Neural progenitor cell (in vitro differentiated cells): ENCODE measurements around a stretch of chr7.

DNA sequence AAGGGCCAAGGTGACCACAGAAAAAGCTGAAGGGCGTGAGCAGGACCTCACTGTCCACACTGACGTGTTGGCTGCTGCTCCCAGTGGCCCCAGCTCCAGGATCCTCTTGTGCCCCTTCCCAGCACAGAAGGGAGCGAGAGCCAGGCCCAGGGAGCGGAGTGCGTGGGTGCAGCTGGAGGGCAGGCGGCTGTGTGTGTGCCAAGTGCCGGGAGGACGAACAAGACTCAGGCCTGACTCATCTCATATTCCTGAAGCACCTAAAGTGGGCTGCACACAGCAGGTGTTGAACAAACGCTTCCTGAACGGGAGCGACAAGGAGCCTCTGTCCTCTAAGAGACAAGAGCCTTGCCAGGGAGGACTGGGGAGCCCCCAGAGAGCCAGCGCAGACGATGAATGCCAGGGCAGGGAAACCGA lies 116.7 kb downstream of the MAD1L1 start:
- RAMPAGE, long total RNA = no peak

DNA sequence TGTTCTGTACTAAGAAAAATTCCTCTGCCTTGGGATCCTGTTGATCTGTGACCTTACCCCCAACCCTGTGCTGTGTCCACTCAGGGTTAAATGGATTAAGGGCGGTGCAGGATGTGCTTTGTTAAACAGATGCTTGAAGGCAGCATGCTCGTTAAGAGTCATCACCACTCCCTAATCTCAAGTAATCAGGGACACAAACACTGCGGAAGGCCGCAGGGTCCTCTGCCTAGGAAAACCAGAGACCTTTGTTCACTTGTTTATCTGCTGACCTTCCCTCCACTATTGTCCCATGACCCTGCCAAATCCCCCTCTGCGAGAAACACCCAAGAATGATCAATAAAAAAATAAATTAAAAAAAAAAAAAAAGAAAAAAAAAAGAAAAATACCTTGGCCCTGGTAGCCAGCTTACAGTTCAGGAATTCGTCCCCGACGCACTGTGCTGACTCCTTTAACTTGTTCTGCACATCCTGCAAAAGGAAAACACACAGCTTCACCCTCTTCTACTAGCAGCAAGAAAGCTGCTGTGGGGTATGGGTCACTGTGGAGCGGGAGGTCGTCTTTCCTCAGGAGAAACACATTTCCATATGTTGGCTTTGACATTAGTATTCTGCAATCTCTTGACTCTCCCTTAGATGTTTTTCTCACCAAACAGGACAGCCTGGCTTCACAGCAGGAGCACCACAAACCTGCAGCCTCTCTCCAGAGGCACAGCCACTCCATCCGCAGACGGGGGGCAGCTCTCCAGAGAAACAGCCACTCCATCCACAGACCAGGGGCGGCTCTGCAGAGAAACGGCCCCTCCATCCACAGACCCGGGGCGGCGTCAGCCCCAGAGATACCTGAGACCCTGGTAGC lies 27.4 kb downstream of the NUDT1 start:
- RAMPAGE, long total RNA = no peak

GRCh38 chr7:2299812-2300468 lies 14.3 kb downstream of the SNX8 start:
- RAMPAGE, long total RNA = no peak

GRCh38 chr7:2378975-2379566 lies 24.3 kb upstream of the CHST12 start:
- RAMPAGE, long total RNA = no peak

DNA sequence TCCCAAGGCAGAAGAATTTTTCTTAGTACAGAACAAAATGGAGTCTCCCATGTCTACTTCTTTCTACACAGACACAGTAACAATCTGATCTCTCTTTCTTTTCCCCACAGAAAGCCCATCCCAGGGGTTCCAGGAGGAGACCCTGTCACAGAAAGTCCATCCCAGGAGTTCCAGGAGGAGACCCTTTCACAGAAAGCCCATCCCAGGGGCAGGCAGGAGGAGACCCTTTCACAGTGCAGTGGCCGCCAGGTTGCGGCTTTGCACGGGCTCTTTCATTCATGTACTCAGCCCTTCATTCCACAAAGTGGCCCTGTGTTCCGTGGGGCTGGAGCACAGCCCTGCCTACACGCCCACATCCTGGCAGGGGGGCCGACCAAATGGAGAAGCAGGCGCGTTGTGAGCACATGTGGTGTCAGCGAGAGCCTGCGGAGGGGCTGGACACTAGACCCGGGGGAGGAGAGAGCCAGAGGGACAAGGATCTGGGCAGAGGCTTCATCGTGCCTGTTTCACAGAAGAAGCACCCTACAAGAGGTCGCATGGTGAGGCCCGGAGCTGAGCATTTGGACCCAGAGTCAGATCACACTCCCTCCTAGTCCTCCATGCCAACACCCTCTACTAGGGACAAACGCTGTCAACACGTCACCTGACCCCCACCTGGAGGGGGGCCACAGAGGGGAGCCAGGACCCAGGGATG lies 13.0 kb upstream of the CHST12 start:
- RAMPAGE, long total RNA = no peak

- RAMPAGE, long total RNA = no peak
Observed at GRCh38 chr7:2409656-2410386, 6.4 kb downstream of the CHST12 start.

- RAMPAGE, long total RNA = no peak
Observed at GRCh38 chr7:2525951-2527114, 6.8 kb downstream of the LFNG start.

DNA sequence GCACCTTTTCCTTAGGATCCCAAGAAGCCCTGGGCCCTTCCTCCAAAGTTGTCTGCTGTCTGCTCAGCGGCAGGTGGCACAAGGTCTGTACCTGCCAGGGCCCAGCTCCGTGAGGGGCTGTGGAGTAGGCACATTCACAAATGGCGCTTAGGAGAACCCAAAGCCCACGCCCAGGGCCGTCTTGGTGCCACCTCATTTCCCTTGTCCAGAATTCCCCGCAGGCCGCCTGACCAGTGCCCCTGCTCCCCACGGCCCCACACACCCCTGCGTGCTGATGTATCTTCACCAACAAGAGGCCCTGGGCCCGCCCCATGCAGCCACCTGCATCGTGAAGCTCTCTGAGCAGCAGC lies 14.8 kb downstream of the BRAT1 start:
- RAMPAGE, long total RNA = no peak

- RAMPAGE, long total RNA = no peak
Observed at GRCh38 chr7:2541134-2541678, 14.1 kb downstream of the BRAT1 start.

DNA sequence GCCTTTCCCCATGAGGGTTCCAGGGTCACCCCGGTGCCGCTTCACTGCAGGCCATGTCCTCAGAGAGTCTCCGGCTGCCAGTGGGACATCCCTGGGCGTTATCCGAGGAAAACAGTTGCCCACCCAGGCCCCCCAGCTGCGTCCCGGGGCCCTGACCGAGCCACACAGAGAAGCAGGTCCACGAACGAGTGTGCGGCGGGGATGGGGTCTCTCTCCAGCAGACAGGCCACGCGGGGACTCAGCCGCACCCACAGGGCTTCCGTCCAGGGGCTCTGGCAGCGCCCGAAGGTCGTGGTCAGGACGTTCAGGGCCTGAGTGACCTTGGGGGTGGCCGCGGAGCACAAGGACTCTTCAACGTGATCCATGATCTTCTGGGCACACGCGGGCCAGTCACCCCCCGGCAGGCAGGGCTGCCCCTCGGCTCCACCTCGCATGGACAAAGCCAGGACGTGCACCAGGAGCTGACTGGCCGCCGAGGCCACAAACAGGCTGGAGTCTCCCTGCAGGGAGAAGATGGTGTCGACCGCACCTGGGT lies 11.8 kb downstream of the BRAT1 start:
- RAMPAGE, long total RNA = no peak

- RAMPAGE, long total RNA = no peak
Observed at GRCh38 chr7:2589729-2590250, 31.0 kb downstream of the IQCE start.

- RAMPAGE, long total RNA = no peak
Observed at GRCh38 chr7:2595698-2596233, 36.0 kb upstream of the TTYH3 start.

DNA sequence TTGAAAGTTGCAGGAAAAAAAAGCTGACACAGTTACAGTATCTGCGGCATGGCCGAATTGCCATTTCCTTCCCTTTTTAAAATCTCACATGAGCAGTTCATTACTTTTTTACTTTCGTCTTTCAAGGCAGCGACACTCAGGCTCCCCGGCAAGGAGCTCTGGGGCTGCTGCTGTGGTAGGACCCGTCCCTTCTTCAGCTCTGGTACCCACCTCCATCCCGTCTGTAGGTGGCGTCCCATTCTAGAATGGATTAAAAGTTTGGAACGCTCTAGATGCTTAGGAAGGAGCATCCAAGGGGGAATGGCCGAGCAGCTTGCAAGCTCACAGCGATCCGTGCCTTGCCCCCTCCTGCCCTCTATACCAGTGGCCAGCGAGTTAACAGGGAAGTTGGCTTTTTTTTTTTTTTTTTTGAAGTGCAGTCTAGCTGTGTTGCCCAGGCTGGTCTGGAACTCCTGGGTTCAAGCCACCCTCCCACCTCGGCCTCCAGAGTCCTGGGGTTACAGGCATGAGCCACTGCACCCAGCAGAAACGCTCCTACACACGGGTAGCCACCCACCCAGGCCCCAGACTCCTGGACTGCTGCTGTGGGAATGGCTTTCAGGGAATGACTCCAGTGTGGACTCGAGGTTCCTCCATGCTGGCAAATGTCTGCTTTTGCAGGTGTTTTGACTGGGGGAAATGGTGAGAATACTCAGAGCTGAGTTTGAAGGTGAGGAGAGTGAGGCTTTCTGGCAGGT lies 22.7 kb upstream of the TTYH3 start:
- RAMPAGE, long total RNA = no peak

- RAMPAGE, long total RNA = no peak
Observed at GRCh38 chr7:2613187-2614177, 18.3 kb upstream of the TTYH3 start.

DNA sequence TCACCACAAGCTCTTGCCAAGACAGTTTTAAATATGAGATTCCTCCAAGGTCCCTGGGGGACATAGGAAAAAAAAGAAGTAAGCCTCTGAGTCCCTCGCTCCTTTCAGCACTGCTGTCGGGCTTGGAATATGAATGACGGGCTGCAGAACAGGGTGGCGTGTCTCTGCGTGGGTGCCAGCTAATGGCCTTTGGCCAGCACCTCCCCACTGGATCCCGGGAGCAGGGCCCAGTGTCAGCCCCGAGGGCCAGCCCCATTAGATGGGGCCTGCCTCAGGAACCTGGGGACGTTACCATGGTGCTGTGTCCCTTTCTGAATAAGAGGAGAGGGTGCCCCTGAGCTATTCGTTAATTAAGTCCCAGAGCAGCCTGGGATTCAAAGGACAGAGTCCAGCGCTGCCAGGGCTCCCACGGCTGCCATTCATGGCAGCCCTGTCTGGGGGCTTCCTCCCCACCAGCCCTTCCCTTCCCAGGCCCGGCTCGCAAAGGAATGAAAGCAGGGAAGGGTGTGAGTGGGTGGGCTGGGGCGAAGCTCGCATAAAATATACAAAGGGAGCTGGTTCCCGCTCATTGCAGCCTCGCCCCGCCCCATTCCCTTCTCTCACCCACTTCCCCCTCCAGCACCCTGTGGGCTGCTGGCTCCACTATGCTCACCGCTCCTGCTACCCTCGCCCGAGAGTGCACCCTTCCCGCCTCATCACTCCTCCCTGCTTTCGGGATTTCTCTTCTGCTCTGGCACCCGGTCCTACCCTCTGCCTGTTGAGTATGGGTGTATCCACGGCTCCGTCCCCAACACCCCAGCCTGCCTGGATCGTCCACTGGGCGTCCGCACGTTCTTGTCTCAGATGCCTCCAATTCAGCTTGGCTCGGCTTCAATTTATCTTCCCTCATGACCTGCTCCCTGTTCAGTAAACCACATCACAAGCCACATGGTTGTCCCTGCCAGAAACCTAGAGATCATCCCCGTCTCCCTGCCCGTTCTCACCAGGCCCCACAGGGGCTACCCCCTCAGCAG lies 14.6 kb upstream of the TTYH3 start:
- RAMPAGE, long total RNA = no peak

DNA sequence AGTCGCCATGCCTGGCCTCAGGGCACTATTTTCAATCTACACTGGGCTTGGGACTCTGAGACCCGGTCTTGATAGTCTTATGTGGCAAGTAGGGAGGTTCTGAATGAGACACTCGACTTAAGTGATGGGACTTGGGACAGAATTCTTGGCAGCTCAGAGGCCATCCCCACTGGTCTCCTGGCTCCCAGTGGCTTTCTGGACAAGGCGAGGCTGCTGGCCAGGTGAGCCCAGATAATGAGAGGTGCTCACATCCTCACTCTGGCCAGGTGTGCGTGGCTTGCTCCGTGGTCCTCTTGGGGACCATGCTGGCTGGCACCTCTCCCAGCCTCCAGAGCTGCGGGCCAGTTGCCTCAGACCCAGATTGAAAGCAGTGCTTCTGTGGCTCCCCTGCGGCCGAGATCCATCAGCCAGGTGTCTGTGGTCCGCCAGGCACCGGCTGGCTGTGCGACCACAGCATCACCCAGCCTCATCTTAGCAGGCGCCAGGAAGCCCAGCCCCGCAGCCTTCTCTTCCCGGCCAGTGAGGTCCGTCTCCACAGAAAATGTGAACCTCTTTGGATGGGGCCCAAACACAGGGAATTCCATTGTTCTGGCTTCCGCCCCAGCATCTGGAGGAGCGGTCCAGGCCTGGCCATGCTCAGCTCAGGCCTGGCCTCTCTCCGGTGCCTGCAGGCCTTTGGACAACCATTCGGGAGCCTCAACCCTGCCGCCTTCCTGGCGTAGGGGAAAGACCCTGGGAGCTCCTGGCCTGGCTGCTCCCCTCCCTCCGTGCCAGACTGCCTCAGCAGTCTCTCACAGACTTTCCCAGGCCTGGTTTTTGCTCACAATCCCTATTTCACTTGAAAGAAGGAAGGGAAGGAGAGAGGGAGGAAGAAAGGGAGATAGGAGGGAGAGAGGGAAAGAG lies 5.2 kb upstream of the TTYH3 start:
- RAMPAGE, long total RNA = no peak

DNA sequence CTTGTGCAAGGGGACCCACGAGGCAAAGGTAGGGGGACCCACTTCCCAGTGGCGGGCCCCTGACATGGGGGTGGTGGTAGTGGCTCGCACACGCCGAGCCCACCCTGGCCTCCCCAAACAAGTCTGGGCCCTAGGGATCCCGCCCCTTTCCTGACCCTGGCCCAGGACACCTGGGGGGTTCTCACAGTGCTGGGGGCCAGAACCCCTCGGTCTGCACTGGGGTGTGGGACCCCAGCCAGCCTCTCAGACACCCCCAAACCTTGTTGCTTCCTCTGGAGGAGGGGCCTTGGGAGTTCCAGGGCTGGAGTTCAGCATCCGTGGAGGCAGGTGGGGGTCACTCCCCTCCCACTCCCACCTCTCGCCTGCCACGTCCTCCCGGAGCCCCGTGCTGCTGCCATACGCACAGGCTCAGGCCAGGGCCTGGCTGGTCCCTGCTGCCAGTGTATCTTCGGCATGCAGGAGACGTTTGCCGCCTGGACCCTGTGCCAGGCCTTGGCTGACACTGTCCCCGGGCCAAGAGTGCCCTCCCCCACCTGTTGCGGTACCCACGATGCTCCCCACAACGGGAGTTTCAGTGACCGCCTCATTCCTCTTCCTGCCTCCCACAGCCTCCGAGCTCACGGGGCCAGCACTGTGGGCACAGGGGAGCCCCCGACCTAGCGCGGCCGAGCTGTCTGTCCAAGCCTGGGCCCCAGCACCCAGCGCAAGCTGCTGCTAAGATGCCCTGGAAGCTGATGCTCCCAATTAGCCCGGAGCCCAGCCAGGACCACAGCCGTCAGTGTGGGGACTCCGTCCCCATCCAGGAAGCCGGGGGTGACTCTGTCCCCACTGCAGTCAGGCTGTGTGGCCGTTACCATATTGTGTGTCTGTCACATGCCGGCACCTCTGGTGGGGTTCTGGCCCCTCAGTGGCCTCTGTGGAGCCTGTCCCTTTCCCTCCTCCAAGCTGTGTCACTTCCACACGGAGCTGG lies 7.4 kb downstream of the TTYH3 start:
- RAMPAGE, long total RNA = no peak

DNA sequence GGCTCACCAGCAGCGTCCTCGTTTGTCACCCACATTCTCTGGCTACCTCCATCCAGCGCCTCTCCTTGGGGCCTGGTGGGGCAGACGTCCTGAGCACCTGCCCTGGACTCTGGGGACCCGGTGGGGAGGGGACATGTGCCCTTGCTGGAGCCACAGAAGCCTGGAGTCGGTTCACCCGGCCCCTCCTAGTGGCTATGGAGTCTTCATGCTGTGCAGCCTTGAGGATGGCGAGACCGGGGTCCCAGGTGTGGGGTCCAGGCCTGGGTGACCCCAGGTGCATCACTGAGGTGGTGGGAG lies 14.6 kb downstream of the TTYH3 start:
- RAMPAGE, long total RNA = no peak

DNA sequence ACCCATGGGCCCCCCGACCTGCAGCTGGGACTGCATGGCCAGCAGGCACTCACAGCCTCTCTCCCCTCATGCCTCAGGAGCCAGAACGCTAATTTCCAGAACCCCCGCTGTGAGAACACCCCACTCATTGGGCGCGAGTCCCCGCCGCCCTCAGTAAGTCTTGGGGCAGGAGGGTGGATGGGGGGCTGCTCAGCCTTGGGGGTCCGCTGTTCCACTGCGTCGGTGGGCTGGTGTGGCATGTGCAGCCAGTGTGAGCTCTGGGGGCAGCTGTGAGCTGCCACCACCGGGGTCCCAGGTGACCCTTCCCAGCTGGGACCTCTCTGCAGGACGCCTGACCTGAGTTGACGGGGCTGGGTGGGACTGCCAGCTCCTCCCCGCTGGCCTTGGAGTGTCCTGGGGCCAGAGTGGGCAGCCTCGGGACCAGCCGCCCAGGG lies 27.1 kb downstream of the TTYH3 start:
- RAMPAGE, long total RNA = no peak

DNA sequence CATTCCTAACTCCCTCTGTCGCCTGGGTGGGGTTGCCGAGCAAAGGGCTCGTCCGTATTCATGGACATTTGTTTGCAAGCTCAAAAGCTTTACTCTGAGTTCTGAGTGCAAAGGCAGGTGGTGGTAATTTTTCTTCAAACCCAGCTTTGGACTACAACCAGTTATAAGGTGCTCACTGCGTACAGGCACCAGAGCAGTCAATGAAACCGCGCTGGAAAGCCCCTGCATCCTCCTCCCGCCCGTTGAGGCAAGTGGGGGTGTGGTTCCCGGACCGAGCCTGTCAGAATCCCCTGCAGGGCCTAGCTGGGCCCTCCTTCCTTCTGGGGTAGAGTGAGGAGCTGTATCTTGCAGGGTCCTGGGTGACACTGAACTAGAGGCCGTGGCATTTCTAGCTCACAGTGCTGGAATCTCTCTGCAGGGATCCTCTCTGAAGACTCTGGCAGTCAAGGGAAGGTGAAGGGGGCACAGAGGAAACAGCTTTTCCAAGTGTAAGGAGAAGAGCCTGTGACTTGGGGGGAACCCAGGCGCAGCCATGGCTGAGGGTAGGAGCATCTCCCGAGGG lies 22.3 kb downstream of the AMZ1 start:
- RAMPAGE, long total RNA = no peak